Ileum (tissue), 1 donor: ENCODE data around the genes FAM53A, TMEM129 and C4orf48.

DNA sequence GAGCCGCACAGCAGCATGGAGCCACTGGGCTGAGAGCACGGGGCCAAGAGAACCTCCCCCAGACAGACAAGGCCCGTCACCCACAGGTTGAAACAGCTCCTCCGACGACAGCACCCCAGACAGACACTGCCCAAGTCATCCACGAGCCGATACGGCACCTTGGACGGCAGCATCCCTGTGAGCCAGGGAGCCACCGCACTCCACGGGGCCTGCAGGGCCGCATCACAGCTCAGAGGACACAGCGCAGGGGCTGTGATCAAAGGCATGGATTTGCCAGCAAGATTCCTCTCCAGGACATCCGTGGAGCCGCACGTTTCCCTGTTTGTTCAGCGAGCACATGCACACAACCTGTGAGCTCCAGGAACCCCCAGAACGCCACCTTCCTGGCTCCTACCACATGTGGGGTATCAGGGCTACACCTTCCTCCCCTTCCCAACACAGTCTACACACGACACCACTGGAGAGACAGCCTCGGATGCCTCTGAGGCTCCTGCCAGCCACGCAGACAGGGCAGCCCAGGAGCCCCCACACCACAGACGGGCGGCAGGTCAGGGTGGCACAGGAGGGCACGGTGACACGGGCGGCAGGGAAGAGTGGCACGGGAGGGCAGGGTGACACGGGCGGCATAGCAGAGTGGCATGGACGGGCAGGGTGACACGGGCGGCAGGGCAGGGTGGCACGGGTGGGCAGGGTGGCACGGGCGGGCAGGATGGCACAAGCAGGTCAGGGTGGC, 3.8 kb downstream of the CTBP1 start:
- PRO-cap = no peak

GRCh38 chr4:1248630-1249008, 311 bp downstream of the CTBP1 start:
- PRO-cap = bidirectional peak, plus-strand start at chr4:1248890, minus-strand start at chr4:1248706

DNA sequence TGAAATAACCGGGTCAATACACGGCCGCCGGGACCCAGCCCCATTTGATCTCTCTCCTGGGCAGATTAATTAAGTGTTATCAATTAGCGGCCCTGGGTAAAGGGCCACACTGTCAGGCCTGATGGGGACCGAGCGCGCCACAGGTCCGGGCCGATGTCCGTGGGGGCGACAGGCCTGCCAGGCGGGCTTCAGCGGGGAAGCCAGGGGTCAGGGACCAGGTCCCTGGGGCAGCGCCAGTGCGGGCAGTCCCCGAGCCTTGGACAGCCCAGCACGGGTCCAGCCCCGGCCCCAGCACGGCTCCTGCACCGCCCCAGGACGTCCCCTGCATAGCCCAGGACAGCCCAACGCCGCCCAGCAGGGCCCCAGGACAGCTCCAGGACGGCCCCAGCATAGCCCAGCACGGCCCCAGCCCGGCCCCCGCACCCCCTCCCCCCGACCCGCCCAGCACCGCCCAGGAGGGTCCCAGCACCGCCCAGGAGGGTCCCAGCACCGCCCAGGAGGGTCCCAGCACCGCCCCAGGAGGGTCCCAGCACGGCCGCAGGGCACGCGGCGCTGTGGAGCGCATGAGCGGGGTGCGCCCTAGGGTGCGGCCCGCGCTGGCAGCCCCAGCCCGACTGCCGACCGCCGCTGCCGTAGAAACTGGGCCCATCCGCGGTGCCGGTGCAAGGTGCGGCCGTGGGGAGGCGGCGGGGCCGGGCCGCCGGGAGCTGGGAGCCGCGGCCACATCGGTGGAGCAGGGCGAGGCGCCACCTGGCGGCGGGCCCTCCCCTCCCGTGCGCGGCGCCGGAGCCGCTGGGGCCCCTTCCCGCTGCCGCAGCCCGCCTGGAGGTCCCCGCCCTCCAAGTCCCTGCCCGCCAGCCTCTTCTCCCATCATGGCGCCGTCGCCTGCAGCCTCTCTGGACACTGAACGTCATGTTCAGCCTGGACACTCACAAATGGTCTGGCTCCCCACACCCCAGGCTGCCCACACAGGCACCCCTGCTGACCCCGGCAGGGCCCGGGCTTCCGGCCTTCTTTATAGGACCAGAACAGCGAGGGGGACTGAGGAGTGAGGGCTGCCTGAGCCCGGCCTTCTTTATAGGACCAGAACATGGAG, 106.7 kb upstream of the NKX1-1 start:
- PRO-cap = no peak

DNA sequence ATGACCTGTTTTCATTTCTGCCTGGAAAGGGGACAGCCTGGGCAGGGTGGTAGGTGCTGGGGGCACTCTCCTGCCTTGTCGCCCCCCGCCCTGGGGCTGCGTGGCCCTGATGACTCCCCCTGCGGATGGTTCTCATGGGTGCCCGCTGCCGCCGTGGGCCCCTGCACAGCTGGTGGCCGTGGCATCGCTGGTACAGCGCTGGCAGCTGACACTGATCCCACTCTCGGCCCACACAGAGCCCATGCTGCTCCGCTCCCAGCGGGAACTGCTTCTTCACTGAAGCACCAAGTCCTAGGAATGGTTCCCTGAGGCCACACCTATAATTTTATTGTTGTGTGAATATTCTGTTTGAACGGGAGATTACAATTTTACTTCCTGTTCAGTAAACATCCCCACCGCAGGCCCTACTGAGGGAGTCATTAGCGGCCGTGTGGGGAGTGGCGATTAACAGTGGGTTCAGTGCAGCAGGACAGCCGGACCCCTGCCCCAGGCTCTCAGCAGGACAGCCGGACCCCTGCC, 138.6 kb upstream of the NKX1-1 start:
- PRO-cap = no peak

DNA sequence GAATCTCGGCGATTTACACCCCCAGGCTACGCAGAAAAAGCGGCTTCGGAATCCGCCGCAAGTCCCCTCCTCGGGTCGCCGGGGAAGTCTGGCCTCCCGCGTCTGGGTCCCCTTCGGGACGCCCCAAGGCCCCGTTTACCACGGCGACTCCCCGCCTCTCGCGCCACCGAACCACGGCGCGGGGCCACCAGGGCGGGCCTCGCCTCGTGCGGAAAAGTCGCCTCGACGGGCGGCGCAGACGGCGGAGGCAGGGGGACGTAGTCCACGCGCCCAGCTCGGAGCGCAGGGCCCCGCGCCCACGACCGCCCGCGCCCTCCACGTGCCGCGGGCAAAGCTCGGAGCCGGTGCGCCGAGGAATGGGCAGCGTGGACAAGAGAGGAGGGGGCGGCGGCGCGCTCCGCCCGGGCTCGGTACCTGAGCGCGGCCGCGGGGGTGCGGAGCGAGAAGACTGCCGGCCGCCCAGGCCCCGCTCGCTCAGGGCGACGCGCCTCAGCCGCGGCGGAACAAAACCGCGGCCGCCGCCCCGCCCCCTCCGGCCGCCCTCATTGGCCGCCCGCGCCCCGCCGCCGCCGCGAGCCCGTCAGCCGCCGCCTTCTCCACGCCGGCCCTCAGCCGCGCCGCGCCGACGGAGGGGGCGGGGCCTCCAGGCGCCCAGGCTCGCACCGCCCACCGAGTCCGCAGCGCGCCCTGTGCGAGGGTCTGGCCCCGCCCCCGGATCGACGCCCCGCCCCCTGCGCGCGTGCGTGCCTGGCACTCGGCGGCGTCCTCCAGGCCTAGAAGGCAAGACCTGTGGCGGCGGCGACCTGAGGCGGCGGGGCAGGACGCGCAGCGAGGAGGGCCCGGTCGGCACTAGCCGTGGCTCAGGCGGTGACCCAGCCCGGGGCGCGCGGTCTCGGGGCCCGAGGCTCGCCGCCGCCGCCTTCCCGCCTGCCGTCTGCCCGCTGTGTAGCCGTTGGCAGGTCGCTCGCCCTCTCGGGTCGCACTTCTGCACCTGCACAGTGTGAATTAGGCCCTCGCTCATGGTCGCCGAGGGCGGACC, at the start of gene FAM53A:
TSS of gene FAM53A (minus strand) at position 495 of the 1,039 bp plus-strand sequence.
- PRO-cap = bidirectional peak, plus-strand start at position 806 of the sequence, minus-strand start at position 476 of the sequence

DNA sequence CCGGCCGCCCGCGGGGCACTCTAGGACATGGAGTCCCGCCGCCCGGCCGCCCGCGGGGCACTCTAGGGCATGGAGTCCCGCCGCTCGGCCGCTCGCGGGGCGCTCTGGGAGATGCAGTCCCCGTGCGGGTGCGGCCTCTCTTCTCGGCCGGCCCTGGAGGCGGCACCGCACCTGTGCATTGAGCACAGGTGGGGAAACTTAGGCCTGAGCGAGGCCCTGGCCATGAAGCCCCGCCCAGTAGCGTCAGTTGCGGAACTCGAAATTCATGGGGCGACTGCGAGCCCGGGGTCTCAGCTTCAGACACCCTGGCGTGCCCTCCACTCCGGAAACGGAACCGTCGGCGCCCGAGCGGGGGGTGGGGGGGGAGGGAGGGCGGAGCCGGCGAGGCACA, at the start of gene TMEM129:
TSS of gene TMEM129 (minus strand) at position 302 of the 391 bp plus-strand sequence.
- PRO-cap = unidirectional peak, minus-strand start at position 86 of the sequence; bidirectional peak, plus-strand start outside the sequence, minus-strand start at position 302 of the sequence

DNA sequence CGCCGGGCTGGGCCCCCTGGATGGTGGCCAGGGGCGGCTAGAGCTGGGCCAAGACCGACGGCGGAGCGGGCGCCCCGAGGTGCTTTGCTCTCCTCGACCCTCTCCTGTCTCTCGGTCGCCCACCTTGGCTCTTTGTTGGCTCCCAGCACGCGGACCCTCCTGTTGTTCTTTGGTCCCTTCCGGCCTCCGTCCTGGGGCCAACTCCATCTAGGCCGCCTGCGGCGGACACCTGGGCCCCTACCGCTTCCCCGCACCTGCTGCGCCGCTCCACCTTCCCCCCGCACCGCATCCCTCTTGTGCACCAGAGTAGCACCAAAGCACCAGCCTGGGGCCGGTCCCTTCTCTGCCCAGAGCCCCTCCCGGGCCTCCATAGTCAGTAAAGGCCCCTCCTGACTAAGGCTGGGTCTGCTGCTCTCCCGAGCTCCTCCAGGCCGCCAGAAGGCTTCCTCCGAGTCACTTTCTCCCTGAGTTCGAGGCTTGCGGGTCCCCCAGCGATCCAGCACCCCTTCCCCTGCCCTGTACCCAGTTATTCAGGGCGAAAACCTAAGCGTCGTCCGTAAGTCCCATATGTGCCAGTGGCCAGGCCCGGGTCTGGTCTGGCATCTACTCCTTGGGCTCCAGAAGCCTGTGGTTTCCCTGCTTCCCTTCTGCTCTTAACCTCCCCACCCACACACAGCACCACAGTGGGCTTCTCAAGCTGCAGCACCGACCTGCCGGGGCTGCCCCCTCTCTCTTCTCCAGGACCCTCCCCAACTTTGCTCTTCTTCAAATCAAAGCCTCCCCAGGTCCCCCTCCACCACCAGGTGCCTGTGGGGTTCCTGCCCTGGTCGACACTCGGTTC, 737 bp downstream of the TACC3 start:
- PRO-cap = no peak

DNA sequence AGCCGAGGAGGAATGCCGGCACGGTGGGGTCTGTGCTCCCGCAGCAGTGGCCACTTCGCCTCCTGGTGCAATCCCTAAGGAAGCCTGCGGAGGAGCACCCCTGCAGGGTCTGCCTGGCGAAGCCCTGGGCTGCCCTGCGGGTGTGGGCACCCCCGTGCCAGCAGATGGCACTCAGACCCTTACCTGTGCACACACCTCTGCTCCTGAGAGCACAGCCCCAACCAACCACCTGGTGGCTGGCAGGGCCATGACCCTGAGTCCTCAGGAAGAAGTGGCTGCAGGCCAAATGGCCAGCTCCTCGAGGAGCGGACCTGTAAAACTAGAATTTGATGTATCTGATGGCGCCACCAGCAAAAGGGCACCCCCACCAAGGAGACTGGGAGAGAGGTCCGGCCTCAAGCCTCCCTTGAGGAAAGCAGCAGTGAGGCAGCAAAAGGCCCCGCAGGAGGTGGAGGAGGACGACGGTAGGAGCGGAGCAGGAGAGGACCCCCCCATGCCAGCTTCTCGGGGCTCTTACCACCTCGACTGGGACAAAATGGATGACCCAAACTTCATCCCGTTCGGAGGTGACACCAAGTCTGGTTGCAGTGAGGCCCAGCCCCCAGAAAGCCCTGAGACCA, 6.9 kb downstream of the TACC3 start:
- PRO-cap = no peak

- PRO-cap = no peak
Measured at GRCh38 chr4:1752288-1753204, 31.2 kb downstream of the TACC3 start.

- PRO-cap = no peak
Measured at GRCh38 chr4:1759329-1759857, 33.7 kb upstream of the FGFR3 start.

DNA sequence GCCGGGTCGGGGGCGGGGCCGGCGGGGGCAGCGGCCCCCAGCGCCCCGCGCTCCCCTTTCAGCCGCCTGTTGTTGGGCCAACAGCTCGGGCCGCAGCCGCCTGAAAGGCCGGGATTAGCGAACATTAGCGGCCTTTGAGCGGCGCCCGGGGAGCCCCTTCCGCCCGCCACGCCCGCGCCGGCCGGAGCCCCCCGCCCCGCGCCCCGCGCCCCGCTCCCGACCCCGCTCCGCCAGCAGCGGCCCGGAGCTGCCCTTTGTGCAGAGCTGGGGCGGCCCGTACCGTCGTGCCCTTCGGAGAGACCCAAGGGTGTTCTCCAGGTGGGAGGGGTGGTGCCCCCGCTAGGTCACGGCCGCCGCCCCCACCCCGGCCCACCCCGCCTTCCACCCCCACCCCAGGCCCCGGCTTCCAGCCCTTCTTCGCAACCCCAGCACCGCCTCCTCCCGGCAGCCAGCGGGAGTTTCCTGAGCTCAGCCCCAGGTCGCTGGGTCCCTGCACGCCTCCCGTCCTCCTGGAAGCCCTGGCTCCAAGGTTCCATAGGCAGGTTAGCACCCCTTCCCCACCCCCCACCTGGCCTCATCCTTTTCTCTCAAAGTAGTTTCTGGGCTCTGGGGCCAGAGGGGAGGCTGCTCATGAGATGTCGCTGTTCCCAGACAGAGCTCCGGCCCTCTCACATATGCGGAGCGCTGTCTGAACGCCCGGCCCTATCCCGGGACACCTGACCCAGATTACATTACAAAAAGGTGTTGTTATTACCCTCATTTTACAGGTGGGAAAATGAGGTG, 25.3 kb upstream of the FGFR3 start:
- PRO-cap = no peak

GRCh38 chr4:1777597-1778596, 15.2 kb upstream of the FGFR3 start:
- PRO-cap = no peak

GRCh38 chr4:1784967-1785585, 8.0 kb upstream of the FGFR3 start:
- PRO-cap = no peak

DNA sequence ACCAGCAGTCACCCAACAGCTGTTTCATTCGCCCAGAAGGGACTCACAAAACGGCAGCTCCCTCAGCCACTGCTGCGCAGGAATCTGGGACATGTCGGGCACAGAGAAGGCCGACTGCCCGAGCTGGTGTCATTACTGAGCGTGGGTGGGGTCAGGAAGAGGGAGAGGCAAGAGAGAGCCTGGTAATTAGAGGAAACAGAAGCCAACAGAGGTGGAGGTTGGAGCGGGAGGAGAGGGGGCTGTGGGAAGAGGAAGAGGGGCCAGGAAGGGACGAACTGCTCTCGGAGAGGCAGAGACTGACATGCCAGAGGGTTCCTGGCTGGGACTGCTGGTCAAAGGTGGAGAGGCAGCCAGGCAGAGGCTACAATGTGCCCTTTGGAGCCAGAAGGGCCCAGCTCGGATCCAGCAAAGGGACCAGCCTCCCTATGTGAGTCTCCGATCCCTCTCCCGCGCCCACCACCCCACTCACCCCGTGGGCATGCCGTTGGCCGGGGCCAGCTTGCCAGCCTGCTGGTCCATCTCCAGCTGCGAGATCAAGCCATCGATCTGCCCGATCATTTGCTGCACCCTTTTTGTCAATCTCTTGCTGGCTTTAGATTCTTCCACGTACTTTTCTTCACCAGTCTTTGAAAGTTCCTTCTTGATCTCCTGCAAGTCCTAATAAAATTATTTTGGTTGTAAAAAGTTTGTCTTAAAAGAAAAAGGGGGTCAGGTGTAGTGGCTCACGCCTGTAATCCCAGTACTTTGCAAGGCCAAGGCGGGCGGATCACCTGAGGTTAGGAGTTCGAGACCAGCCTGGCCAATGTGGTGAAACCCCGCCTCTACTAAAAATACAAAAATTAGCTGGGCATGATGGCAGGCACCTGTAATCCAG, 23.4 kb downstream of the FGFR3 start:
- PRO-cap = no peak

GRCh38 chr4:1856625-1857392, 853 bp upstream of the LETM1 start:
- PRO-cap = no peak

DNA sequence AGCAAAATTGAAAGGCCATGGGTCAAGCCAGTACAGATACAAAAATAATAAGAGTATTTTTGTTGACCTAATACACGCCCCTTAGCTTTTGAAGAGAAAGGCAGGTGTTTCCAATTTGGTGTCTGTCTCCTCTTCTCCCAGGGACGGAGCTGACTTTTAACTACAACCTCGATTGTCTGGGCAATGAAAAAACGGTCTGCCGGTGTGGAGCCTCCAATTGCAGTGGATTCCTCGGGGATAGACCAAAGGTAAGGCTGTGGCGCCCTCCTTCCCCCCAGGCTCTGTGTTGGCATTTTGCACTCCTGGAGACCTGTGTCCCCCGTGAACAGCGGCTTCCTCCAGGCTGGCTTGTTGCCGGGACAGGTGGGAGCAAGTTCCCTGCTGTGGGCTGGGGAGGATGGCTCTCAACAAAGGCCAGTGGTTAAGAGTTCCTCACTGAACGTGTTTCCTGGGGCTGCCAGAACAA, 33.6 kb downstream of the NELFA start:
- PRO-cap = no peak

DNA sequence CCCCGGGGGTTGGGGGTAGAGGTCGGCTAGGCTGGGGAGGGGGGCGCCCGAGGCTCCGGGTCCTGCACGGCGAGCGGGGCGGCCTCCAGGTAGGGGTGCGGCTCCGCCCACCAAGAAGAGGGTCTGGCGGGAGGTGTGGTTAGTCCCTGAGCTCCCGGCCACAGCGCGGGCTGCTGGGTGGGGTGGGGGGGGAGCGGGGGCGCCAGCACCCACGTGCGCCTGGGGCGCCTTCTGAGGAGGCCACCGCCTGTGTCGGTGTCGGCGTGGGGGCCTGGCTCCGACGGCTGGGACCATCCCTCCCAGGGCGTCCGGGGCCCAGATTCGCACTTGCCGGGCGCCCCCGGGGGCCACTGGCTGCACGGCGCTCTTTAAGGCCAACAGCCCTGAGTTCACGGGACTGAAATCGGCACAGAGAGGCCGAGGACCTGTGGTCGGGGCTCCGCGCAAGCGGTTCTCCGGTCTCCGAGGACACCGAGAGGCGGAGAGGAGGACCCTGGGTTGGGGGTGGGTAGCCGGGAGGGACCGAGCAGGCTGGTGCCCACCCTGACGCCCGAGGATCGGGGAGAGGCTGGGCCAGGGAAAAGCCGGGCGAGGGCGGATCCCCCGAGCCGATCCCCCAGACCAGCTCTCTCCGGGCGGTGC, 707 bp upstream of the C4orf48 start:
- PRO-cap = no peak

GRCh38 chr4:2041651-2042170, at the start of gene C4orf48:
C4orf48 (plus strand) TSS chr4:2041995.
- PRO-cap = no peak

DNA sequence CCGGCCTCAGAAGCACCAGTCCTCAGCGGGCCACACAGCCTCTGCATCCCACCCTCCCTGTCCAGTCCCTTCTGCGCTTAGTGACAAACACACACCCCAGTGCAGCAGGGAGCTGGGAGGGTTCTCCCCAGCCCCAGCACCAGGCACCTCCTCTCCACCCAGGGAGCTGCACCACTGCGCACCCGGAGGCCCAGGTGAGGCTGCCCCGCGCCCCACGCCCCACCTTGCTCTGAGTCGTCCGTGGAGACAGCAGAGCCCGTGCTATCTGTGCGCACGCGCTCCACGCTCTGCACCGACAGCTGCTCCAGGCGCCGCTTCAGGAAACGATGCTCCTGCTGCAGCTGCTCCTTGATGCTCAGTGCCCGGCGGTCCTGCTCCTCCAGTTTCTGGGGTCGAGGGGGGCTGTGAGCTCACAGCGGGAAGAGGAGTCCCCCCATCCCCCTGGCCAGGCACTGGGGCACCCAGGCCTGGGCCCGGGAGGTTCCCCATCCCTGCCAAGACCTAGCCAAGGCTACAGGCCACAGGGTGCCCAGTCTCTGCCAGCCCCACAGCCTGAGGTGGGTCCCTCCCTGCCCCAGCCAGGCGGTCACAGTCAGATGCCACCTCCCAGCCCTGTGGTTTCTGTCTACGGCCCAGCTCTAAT, 9.1 kb upstream of the HAUS3 start:
- PRO-cap = no peak

DNA sequence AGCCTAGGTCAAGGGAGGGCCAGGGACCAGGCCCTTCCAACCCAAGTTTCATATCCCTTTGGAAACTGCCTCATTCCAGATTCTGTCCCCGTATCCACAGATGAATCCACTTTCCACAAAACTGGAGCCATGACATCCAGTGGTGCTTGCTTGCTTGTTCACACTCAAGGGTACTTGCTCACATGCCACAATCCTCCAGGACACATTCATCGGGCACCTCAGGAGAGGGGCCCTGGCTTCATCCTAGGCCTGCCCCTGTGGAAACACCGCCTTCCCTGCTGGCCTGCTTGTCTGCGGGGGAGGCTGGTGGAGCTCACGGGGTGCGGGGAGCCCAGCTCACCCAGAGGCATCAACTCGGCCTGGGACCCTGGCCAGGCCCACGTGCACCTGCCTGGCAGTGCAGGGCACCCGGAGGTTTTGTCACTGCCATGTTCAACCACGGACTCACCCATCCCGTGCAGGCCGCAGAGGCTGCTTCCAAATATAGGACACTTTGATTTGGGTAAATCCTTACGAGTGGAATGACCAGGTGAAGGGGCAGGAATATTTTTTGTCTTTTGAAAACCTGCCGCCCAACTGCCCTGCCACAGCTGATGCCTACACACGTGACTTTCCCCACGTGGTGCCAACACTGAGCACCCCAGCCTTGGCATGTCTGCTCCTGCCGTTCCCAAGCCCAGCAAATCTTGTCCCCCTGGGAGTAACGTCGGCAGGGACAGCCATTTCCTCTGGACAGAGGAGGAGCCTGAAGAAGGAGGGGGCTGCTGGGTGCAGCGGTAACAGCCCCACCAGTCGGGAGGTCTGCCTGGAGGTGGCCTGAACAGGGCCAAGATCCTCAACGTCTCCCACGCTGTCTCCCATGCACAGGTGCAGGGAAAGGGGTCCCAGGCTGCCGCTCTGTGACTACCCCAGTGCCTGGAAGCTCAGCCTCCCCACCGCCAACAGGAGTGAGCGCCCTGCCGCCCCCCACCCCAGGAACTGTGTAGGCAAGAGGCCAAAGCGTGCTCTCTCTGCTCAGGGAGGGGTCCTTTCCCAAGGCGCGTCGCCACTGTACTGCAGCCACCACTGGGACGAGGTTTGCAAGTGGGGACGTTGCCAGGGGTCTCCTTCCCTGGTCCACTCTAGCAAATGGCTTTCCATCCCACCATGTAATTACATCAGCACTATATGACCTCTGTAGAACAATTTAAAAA, 8.5 kb downstream of the MXD4 start:
- PRO-cap = no peak